ENCODE measurements around the gene TAOK3.

GRCh38 chr12:115918784-115919043, 358.8 kb downstream of the MED13L start:
- RRBS = no CpG with 5 or more reads among the region's 6 CpGs
CAGE:
- cytosol, long polyA plus RNA = no peak
- long polyA plus RNA = no peak
- nucleus, long polyA plus RNA = no peak

- RRBS = no CpG with 5 or more reads among the region's 6 CpGs
CAGE:
- cytosol, long polyA plus RNA = no peak
- long polyA plus RNA = no peak
- nucleus, long polyA plus RNA = no peak
Observed at GRCh38 chr12:116002657-116003344, 274.7 kb downstream of the MED13L start.

GRCh38 chr12:116005493-116006306, 271.8 kb downstream of the MED13L start:
- RRBS = no CpG with 5 or more reads among the region's 8 CpGs
CAGE:
- cytosol, long polyA plus RNA = no peak
- long polyA plus RNA = no peak
- nucleus, long polyA plus RNA = no peak

- RRBS = no CpG with 5 or more reads among the region's 8 CpGs
CAGE:
- cytosol, long polyA plus RNA = no peak
- long polyA plus RNA = no peak
- nucleus, long polyA plus RNA = no peak
Observed at GRCh38 chr12:116018851-116020159, 258.2 kb downstream of the MED13L start.

DNA sequence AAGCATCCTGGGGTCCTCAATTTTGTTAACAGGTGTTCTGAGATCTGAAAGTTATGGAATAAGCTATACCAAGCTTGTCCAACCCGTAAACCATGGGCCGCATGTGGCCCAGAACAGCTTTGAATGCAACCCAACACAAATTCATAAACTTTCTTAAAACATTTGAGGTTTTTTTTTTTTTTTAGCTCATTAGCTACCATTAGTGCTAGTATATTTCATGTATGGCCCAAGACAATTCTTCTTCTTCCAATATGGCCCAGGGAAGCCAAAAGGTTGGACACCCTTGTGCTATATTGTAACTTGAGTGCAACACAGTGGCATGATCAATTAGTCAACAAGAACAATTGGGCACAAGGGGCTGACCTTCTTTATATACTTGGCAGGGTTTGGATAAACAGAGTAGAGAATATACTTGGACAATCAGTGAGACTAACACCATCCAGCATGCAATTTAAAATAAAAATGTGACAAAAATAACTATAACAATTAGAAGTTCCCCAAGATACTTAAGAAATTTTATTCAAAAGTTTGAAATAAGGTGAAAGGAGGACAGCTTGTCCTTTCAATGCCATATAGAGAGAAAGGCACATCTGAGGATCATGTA, 197.5 kb downstream of the MED13L start:
- RRBS = no CpG with 5 or more reads among the region's 2 CpGs
CAGE:
- cytosol, long polyA plus RNA = no peak
- long polyA plus RNA = no peak
- nucleus, long polyA plus RNA = no peak

GRCh38 chr12:116111312-116111867, 166.1 kb downstream of the MED13L start:
- RRBS = no CpG with 5 or more reads among the region's 6 CpGs
CAGE:
- cytosol, long polyA plus RNA = no peak
- long polyA plus RNA = no peak
- nucleus, long polyA plus RNA = start-site peak on the minus strand at chr12:116111367-116111774, 12 and 16 reads in 2 replicates

GRCh38 chr12:116152070-116152654, 125.3 kb downstream of the MED13L start:
- RRBS = no CpG with 5 or more reads among the region's 5 CpGs
CAGE:
- cytosol, long polyA plus RNA = no peak
- long polyA plus RNA = no peak
- nucleus, long polyA plus RNA = no peak

GRCh38 chr12:116381608-116382607, 104.4 kb upstream of the MED13L start:
- RRBS = no CpG with 5 or more reads among the region's 22 CpGs
CAGE:
- cytosol, long polyA plus RNA = no peak
- long polyA plus RNA = no peak
- nucleus, long polyA plus RNA = no peak

DNA sequence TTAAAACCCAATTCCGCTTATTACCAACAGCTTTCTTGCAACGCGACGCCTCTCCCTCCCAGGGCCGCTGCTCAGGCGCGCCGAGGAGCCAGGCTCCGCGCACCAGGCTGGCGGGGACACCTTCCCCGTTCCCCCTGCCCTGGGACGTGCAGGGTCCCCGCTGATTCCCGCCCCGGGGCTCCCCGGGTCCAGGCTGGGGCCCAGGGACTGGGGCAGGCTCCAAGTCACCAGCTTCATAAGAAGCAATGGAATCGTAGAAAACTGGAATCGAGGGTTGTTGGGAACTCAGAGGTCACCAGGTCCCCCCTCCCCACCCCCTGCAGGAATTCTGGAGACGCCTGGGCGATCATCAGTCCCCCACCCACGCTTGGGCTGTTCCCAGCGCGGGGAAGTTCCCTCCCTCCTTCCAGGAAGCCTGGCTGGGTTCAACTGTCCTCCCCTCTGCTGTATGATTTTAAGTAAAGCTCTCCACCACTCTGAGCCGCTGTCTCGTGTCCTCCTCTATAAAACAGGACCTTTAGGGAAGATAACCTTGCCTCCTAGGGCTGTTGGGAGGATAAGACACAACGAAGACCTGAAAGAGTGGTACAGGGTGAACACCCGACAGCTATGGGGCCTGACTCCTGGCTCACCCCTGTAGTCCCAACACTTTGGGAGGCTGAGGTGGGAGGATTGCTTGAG, 50.4 kb upstream of the MAP1LC3B2 start:
- RRBS = no CpG with 5 or more reads among the region's 28 CpGs
CAGE:
- cytosol, long polyA plus RNA = no peak
- long polyA plus RNA = no peak
- nucleus, long polyA plus RNA = no peak

- RRBS = 15% methylated on average over 6 of the region's 12 CpGs
CAGE:
- cytosol, long polyA plus RNA = no peak
- long polyA plus RNA = no peak
- nucleus, long polyA plus RNA = no peak
Observed at GRCh38 chr12:116525412-116525867, 33.7 kb upstream of the MAP1LC3B2 start.

DNA sequence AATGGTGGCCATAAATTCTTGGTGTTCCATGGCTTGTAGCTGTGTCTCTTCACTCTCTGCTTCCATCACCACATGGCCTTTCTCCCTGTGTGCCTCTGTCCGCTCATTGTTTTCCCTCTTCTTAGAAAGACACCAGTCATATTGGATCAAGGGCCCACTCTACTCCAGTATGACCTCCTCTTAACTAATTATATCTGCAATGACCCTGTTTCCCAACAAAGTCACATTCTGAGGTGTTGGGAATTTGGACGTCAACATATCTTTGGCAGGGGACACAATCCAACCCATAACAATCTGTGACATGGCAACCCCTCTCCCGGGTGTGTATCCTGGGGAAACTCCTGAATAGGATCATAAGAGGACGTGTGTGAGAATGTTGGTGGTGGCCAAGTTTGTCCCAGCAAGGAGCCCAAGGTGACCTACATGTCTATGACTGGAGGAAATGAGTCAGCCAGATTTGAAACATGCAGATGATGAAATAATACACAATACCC, 7.4 kb upstream of the MAP1LC3B2 start:
- RRBS = no CpG with 5 or more reads among the region's 4 CpGs
CAGE:
- cytosol, long polyA plus RNA = no peak
- long polyA plus RNA = no peak
- nucleus, long polyA plus RNA = no peak

DNA sequence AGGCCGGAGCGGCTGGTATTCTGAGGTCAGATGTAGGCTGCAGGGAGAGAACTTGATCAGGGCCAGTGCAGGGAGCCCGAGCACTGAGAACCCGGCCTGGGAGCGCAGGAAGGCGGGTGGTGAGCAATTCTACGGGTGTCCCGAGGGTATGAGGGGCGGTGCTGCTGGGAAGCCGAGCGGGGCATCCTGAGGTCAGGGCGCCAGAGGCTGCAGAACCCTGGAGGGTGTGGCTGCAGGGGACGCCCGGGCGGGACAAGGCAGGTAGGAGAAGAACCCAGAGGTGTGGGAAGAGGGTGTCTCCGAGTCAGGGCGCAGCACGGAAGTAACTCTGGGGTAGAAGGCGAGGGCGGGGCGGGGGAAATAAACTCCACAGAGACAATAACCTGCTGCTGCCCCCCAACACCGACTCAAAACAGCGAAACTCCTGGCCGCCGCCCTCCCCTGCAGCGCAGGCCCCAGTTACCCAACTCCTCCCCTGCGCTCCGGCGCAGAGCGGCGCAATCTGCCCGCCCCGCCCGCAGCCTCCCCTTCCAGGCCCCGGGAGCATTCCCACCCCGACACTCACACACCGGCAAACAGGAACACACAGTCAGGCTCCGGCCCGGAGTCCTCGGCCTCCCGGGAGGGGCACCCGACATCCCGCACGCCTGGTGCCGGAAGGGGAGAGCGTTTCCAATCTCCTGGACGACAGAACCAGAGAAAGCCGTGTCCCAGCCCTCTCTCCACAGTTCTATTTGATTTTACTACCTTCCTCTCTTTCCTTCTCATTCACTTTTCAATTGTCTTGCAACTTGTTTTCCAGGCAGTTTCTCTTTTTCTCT, 2.5 kb downstream of the HRK start:
- RRBS = 25% methylated on average over 12 of the region's 48 CpGs
CAGE:
- cytosol, long polyA plus RNA = no peak
- long polyA plus RNA = no peak
- nucleus, long polyA plus RNA = no peak

GRCh38 chr12:117030430-117031107, 68.6 kb downstream of the TESC start:
- RRBS = no CpG with 5 or more reads among the region's 17 CpGs
CAGE:
- cytosol, long polyA plus RNA = no peak
- long polyA plus RNA = no peak
- nucleus, long polyA plus RNA = no peak

- RRBS = no CpG with 5 or more reads among the region's 11 CpGs
CAGE:
- cytosol, long polyA plus RNA = no peak
- long polyA plus RNA = no peak
- nucleus, long polyA plus RNA = no peak
Observed at GRCh38 chr12:117068329-117068877, 30.8 kb downstream of the TESC start.

- RRBS = no CpG with 5 or more reads among the region's 12 CpGs
CAGE:
- cytosol, long polyA plus RNA = no peak
- long polyA plus RNA = no peak
- nucleus, long polyA plus RNA = no peak
Observed at GRCh38 chr12:117178361-117178921, 11.8 kb downstream of the FBXO21 start.

- RRBS = no CpG with 5 or more reads among the region's 6 CpGs
CAGE:
- cytosol, long polyA plus RNA = no peak
- long polyA plus RNA = no peak
- nucleus, long polyA plus RNA = no peak
Observed at GRCh38 chr12:117641497-117642008, 280.1 kb upstream of the NOS1 start.

- RRBS = 3% methylated on average over 11 of the region's 29 CpGs
CAGE:
- cytosol, long polyA plus RNA = no peak
- long polyA plus RNA = no peak
- nucleus, long polyA plus RNA = no peak
Observed at GRCh38 chr12:118102794-118103479, 874 bp downstream of the VSIG10 start.

DNA sequence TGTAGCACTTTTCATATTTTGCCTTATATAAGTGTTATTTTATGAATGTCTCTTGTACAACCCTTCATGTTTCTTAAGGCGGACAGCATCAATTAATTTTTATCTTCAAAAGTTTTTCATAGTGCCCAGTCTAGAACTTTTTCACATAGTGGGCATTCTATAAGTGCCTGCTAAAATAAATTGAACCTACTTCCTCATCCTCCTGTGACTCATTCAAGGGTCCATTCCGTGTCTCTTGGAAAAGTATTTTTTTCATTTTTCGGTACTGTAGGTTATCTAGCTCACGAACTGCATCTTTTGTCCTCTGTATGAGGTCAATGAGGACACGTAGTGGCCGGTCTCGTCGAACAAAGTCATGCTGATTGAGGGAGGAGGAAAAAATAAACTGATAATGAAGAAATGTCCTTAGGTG, 65.2 kb downstream of the PEBP1 start:
- RRBS = no CpG with 5 or more reads among the region's 8 CpGs
CAGE:
- cytosol, long polyA plus RNA = no peak
- long polyA plus RNA = no peak
- nucleus, long polyA plus RNA = no peak

DNA sequence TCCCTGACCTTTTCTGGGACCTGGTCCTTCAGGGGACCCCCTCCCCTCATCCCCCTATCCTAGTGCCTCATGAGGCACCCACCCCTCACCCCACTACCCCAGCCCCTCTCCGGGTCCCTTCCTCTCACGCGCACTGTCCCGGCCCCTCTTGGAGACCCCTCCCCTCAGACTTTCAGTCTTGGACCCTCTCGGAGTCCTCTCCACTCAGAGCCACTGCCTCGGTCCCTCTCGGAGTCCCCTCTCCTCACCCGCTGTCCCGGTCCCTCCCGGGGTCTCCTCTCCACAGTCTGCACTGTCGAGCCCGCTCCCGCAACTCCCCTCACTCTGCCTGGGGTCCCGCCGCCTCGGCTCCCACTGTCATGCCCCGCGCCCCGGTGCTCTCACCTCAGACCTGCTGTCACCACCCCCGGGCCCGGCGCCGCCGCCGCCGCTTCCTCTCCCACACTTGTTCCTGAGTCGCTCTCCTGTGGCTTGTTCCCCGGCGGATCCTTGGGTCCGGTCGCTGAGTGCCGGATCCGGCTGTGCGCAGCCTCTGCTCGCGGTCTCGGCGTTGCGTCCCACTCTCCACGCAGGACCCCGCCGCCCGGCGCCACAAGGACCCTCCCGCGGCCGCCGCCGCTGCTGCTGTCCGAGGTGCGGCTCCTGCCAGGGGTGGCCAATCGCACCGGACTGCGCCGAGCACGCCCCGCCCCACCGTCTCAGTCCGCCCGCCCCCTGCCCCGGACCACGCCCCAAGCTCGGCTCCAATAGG, at the start of gene TAOK3:
Gene TAOK3, minus strand, starts transcription at position 644 of the 751 bp plus-strand sequence.
- RRBS = 2% methylated on average over 48 of the region's 63 CpGs
CAGE:
- cytosol, long polyA plus RNA = start-site peak on the minus strand centred at position 555 of the sequence, 165 bp wide, 226 and 316 reads in 2 replicates
- long polyA plus RNA = start-site peak on the minus strand centred at position 582 of the sequence, 117 bp wide, 197 and 340 reads in 2 replicates
- nucleus, long polyA plus RNA = start-site peak on the minus strand centred at position 549 of the sequence, 174 bp wide, 297 and 587 reads in 2 replicates

- RRBS = 25% methylated on average over 3 of the region's 20 CpGs
CAGE:
- cytosol, long polyA plus RNA = no peak
- long polyA plus RNA = no peak
- nucleus, long polyA plus RNA = no peak
Observed at GRCh38 chr12:119157770-119158985, 20.6 kb upstream of the HSPB8 start.

All from SK-N-SH (cell line).